ENCODE data around the genes VCX and AMELX.

DNA sequence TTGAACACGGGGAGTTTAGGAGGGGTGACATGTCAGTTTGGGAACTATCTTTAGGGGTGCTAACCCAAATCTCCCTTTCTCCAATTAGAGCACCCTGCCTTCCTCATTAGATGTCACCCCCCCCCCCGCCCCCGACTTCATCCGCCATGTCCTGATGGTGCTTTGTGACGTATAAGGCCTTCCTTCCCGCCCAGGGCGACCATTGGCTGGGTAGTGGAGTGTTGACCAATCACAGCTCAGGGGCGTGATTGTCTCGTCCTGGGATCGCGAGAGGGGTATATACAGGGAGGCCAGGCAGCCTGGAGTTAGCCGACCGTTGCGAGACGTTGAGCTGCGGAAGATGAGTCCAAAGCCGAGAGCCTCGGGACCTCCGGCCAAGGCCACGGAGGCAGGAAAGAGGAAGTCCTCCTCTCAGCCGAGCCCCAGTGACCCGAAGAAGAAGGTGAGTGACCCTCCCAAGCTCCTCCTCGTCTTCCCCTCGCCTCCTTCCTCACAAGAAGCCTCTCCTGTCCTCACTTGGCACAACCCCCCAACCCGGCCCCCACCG is at the start of gene VCX:
Gene VCX (plus strand): TSS at position 308 of the 547 bp plus-strand sequence.
- PRO-cap: no peak
- RRBS, 2 experiments: no CpG with 5 or more reads among the region's 26 CpGs

GRCh38 chrX:8190885-8191515 is 19.9 kb upstream of the VCX2 start:
- PRO-cap: no peak
- RRBS, 2 experiments: no CpG with 5 or more reads among the region's 10 CpGs

DNA sequence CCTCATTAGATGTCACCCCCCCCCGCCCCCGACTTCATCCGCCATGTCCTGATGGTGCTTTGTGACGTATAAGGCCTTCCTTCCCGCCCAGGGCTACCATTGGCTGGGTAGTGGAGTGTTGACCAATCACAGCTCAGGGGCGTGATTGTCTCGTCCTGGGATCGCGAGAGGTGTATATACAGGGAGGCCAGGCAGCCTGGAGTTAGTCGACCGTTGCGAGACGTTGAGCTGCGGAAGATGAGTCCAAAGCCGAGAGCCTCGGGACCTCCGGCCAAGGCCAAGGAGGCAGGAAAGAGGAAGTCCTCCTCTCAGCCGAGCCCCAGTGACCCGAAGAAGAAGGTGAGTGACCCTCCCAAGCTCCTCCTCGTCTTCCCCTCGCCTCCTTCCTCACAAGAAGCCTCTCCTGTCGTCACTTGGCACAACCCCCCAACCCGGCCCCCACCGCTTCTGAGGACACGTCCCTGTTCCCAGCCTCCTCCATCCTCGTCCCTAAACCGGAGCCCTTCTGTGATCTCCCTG is 643 bp downstream of the VCX3B start:
- PRO-cap: no peak
- RRBS, 2 experiments: no CpG with 5 or more reads among the region's 27 CpGs

GRCh38 chrX:8681390-8681659 is 50.6 kb downstream of the ANOS1 start:
- PRO-cap: no peak
- RRBS, 2 experiments: no CpG with 5 or more reads among the region's 3 CpGs

DNA sequence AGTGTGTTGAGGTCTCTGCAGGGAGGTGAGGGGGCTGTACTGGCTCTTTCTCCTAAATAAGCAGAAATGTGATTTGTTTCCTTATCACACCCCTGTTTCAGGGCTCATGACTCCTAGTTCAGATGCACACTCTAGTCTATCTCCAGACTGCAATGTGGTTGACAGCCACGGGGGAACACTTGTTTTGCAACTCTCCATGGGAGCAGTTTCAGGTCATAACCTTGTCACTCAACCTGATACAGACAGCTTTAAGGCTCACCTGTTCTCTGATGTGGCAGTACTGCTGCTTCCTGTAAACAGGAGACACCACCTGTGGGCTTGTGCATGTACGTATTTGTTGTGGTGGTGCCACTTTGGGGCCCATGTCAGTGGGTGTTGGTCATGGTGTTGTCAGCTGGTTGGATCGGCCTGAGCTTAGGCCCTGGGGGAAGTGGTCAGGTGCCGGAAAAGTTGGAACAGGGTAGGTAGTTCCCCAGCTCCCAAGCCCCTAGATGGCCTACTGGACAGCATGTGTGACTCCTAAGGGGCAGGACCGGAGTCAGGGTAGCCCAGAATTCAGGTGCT is 46.2 kb downstream of the FAM9B start:
- PRO-cap: no peak
- RRBS, 2 experiments: 79 to 100% methylated on average over 2 of the region's 5 CpGs

- PRO-cap: no peak
- RRBS, 2 experiments: no CpG with 5 or more reads among the region's 8 CpGs
These were observed 151.7 kb upstream of the TBL1X start for GRCh38 chrX:9313111-9313560.

- PRO-cap: no peak
- RRBS, 2 experiments: no CpG with 5 or more reads among the region's 5 CpGs
These were observed 48.3 kb upstream of the TBL1X start for GRCh38 chrX:9416444-9417092.

DNA sequence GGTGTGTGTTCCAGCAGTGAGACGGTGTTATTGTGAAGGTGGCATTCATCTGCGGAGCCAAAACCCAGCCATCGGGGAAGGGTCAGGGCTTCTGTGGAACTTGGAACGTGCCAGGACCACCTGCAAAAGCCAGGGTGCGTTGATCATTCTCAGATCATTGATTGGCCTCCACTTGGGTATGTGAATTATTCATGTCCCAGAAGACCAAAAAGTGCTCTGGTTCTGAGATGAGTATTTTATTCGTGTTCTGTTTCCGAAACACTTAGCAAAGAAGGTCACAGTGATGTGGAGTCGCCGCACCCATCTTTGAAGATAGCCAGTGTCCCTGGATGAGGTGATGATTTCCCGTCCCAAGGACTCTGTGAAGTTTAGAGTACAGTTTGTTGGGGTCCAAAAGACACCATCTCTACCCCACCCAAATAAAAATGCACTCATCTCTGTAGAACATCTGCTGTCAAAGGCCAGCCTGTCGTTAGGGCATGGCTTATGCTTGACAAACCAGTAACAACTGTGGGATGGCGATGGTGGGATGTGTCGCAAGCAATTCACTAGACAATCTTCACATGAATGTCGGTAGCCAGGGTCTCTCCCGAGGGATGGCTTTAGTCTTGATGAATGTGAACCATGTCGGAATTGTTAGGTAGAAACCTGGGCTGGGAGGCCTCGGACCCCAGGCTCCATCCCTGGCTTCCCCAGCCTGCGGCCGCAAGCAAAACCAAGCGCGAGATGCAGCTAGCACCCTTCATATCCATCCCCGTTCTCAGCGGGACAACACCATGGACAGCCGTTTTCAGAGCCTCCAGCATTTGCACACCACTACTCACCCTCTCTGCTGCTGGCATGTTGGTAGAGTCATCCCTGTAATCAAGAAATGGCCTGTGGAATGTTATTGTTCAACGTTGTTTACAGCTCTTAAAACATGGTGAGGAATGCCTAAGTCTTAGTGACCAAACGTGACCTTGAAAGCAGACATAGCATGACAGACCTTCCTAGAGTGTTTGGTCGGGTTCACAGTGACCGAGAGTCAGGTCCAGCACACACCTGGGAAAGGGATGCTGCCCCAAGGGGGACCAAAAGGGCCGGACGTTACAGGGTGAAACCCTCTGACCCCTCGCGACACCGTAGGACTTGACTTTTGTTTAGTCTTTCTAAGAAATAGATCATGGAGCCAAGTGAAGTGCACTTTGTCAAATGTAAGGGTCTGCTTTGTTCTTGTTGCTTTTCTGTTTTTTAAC is 47.1 kb downstream of the GPR143 start:
- PRO-cap: no peak
- RRBS, 2 experiments: no CpG with 5 or more reads among the region's 33 CpGs

GRCh38 chrX:9719399-9719829 is 46.2 kb downstream of the GPR143 start:
- PRO-cap: no peak
- RRBS, 2 experiments: no CpG with 5 or more reads among the region's 10 CpGs

DNA sequence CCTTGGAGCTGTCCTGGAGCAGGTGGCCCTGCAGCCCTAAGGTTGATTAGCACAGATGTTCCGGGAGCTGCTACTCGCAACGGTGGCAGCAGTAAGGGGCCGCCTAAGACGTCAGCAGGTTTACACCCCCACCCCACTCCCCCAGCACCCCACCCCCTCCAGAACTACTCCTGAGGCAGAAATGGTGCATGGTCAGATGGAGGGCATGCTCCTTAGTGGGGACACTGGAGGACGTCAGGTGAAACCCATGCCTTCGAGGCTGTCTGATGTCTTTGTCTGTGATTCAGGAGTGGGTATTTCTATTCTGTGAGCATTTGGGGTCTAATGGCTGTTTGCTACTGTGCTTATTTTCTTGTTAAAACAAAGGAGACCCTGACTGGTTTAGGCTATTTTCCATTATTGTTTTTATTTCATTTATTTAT is 88.5 kb upstream of the CLDN34 start:
- PRO-cap: no peak
- RRBS, 2 experiments: no CpG with 5 or more reads among the region's 7 CpGs

DNA sequence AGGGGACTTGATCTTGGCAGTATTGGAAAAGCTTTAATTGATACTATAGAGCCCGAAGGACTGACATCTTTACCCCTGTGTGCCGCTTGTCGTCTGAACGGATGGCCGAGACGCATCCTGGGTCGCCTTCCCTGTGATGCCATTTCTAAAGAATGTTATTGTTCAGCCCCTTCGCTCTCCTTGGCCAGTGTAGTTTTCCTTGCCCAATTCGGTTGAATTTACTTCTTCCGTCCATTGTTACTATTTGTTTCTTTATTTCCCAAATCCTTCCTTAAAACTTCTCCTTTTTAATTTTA is 80.9 kb downstream of the CLDN34 start:
- PRO-cap: no peak
- RRBS, 2 experiments: no CpG with 5 or more reads among the region's 10 CpGs

- PRO-cap: no peak
- RRBS, 2 experiments: no CpG with 5 or more reads among the region's 16 CpGs
These were observed 66.2 kb upstream of the CLCN4 start for GRCh38 chrX:10090428-10091040.

DNA sequence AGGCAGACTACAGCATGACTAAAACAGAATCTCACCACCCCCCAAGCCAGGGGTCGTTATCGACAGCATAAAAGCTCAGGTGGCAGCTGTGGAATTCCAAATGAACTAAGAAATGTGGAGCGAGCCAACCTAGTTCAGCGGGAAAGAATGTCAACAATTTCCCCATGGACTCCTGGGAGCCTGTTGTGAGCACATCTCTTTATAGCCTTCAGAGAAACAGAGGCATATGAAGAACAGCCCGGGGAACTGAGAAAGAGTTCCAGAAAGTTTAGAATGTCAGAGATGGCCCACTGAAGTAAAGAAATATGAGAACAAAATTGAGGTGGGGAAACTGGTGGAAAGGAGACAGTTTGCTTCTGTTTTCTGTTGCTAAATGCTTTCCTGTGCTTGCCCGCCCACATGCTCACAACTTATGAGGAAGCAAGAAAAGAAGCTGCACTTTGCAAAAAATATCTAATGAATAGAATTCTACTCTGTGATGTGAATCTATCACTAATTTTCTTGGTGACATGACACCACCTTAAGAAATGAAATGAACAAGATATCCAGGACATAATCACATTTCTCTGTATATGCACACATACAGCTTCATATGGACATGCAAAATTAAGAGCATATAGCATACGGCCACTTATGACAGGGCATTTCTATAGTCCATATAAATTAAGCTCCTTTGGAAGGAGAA is 135.3 kb upstream of the MID1 start:
- PRO-cap: no peak
- RRBS, 2 experiments: no CpG with 5 or more reads among the region's 7 CpGs

- PRO-cap: no peak
- RRBS, 2 experiments: no CpG with 5 or more reads among the region's 7 CpGs
These were observed 24.1 kb downstream of the HCCS start for GRCh38 chrX:11135122-11135838.

GRCh38 chrX:11292998-11293466 is at the start of gene AMELX:
TSS of gene AMELX (plus strand) at chrX:11293413.
- PRO-cap: no peak
- RRBS, 2 experiments: no CpG with 5 or more reads among the region's 3 CpGs

DNA sequence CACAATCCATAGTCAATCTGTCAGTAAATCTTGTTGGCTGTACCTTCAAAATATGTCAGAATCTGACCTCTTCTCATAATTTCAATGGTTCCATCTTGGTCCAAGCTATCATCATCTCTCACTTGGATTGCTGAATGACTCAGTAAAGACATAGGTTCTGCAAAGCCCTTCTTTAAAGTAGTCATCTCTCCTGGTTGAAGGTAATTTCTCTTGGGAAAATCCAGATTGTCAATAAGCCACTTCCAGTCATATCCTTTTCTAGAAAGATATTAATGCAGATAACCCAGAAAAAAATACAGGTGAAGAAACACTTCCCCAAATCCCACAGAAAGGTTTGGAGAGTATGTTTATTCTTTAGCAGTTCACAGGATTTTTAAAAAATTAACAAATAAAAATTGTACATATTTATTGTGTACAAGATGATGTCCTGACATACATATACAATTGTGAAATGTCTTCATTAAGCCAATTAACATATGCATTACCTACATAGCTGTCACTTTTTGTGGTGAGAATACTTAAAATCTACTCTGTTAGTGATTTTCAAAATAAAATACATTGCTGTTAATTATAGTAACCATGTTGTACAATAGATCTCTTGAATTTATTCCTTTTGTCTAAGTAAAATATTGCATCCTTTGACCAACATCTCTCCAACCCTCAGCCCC is 23.0 kb downstream of the AMELX start:
- PRO-cap: no peak

DNA sequence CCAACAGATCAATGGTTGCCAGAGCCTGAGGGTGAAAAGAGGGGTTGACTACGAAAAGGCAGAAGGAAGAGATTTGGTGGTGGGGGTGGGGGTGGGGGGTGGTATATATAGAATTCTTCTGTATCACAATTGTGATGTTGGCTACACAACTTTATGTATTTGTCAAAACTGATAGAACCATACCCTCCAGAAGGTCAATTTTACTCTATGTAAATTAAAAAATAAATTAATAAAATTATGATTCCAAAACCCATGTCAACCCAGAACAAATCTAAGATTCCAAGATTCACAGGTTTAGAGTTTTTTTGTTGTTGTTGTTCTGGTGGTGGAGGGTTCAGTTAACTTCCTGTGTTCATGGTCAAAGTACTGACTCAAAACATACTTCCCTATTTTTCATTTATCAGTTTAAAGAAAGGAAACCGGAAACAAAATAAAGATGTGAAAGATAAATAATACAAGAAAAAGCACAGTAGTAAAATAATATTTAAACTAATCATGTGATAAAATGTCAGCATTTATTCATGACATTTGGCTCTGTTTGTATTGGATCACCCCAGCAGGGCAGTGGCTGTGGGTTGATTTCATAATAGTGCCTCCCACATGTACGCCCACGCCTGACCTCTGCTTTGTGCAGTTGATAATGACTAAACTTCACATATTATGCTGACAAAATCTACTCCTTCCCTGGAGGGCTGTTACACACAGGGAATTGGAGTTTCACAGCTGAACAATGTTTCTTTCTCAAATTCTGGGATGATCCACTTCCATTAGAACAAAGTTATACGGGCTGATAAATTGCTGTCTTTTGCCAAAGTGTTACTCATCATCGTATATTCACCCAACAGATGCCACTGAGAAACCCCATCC is 48.0 kb downstream of the AMELX start:
- PRO-cap: no peak
- RRBS, 2 experiments: no CpG with 5 or more reads among the region's 6 CpGs

GRCh38 chrX:11351347-11352350 is 58.4 kb downstream of the AMELX start:
- PRO-cap: no peak
- RRBS, 2 experiments: no CpG with 5 or more reads among the region's 12 CpGs

- PRO-cap: no peak
- RRBS, 2 experiments: no CpG with 5 or more reads among the region's 8 CpGs
These were observed 92.9 kb downstream of the AMELX start for GRCh38 chrX:11385882-11386646.

GRCh38 chrX:11768059-11768633 is 10.1 kb downstream of the MSL3 start:
- PRO-cap: no peak
- RRBS, 2 experiments: no CpG with 5 or more reads among the region's 4 CpGs

All from astrocyte (in vitro differentiated cells and primary cell).